ENCODE measurements around the gene PCSK5.

- PRO-cap: no peak
- RAMPAGE, long total RNA, 3 experiments: no peak in any of the 3 experiments
Measured at GRCh38 chr9:72042994-72043483, 17.4 kb downstream of the C9orf57 start.

DNA sequence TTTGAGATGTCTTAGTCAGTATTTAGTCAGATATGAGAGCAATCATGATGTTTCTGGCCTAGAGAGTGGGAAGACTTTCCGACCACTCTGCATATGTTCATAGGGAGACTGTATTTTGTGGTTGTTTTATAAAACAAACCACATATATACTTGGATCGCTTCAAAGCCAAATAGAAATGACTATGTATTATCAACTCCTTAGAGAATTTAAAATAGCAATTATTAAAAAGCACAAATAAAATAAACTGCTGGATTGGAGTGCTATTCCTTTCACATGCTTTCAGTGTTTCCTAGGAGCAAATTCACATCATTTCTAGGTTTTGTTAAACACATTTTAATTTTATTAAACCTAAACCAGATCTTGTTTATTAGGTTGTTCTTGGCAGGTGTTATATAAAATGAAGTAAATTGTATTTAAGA lies 15.6 kb downstream of the ZFAND5 start:
- PRO-cap: no peak
- RAMPAGE, long total RNA, 3 experiments: no peak in any of the 3 experiments

GRCh38 chr9:72358824-72359802 lies 5.9 kb downstream of the ZFAND5 start:
- PRO-cap: no peak
- RAMPAGE, long total RNA, 3 experiments: start-site peak on the minus strand in 1 of 3 experiments, at chr9:72359433-72359445 at its widest, 87 reads per replicate

DNA sequence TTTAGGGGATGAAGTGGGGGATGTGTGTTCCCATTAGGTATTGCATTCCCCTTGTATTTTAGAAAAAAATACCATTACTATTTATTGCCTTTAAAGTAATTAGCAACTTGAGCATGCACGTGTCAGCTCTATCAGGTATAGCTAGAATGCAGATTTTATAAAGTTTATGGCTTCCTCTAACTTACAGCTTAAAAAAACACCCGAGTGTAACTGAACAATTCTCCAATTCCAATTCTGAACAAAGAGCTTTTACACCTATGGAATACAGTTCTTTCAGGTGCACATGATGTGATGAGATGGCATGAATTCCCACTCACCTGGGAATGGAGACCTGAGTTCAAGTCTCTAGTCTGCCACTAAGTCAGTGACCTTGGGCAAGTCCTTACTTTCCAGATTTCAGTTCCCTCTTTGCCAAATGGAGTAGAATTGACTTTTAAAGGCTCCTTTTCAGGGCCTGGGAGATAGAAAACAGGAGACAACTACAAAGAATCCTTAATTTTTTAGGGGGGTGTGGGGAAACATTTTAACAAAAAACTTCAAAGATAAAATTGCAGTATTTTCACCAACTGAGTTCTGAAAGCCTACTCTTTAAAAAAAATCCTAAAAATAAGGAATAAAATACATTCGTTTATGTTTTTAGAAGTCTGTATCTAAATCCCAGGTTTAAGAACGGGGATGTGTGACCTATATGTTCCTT lies 1.7 kb downstream of the ZFAND5 start:
- PRO-cap: no peak
- RAMPAGE, long total RNA, 3 experiments: no peak in any of the 3 experiments

DNA sequence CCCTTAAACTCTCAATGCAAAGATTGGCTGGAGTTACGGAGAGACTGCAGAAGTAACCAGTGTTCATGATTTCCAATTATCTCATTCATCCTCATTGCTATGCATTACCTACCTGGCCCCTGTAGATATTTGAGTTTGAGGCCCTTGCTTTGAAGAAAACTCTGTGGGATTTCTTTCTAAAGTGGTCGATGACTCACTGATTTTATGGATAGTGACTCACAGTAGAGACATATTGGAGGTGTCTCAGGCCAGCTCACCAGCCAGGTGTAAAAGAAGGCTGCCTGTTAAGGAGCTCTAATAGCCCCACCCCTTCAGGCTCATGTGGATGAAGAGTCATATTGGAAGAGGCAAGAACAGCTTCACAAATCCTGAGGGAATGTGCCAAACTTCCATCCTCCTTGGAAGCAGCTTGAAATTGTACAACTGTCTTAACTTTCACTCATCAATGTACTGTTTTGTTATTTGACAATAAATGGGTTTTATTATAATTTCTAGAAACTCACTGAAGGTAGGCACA lies 44.4 kb upstream of the TMC1 start:
- PRO-cap: no peak
- RAMPAGE, long total RNA, 3 experiments: no peak in any of the 3 experiments

GRCh38 chr9:73149410-73149779 lies 2.3 kb upstream of the ANXA1 start:
- PRO-cap: no peak
- RAMPAGE, long total RNA, 3 experiments: no peak in any of the 3 experiments

- PRO-cap: no peak
- RAMPAGE, long total RNA, 3 experiments: no peak in any of the 3 experiments
Measured at GRCh38 chr9:73162542-73163200, 11.0 kb downstream of the ANXA1 start.

- PRO-cap: no peak
- RAMPAGE, long total RNA, 3 experiments: no peak in any of the 3 experiments
Measured at GRCh38 chr9:73215227-73215728, 63.6 kb downstream of the ANXA1 start.

DNA sequence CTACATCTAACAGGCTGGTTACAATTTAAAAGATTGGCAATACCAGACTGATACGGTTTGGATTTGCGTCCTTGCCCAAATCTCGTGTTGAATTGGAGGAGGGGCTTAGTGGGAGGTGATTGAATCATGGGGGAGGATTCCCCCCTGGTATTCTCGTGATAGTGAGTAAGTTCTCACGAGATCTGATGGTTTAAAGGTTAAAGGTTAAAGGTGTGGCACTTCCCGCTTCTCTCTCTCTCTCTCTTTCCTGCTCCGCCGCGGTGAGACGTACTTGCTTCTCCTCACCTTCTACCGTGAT lies 107.3 kb downstream of the ANXA1 start:
- PRO-cap: no peak
- RAMPAGE, long total RNA, 3 experiments: no peak in any of the 3 experiments

DNA sequence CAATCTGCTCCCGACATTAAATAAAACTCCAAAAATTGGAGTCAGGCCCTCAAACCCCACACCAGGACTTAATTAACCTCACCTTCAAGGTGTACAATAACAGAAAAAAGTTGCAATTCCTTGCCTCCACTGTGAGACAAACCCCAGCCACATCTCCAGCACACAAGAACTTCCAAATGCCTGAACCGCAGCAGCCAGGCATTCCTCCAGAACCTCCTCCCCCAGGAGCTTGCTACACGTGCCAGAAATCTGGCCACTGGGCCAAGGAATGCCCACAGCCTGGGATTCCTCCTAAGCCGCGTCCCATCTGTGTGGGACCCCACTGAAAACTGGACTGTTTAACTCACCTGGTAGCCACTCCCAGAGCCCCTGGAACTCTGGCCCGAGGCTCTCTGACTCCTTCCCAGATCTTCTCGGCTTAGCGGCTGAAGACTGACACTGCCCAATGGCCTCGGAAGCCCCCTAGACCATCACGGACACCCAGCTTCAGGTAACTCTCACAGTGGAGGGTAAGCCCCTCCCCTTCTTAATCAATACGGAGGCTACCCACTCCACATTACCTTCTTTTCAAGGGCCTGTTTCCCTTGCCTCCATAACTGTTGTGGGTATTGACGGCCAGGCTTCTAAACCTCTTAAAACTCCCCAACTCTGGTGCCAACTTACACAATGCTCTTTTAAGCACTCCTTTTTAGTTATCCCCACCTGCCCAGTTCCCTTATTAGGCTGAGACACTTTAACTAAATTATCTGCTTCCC lies 409.3 kb upstream of the RORB start:
- PRO-cap: no peak
- RAMPAGE, long total RNA, 3 experiments: no peak in any of the 3 experiments

- PRO-cap: unidirectional peak, plus-strand start at chr9:74280048
- RAMPAGE, long total RNA, 3 experiments: no peak in any of the 3 experiments
Measured at GRCh38 chr9:74279787-74280138, 217.4 kb upstream of the RORB start.

GRCh38 chr9:75429961-75430574 lies 341.8 kb downstream of the OSTF1 start:
- PRO-cap: no peak
- RAMPAGE, long total RNA, 3 experiments: no peak in any of the 3 experiments

- PRO-cap: no peak
- RAMPAGE, long total RNA, 3 experiments: no peak in any of the 3 experiments
Measured at GRCh38 chr9:75869207-75869751, 21.2 kb upstream of the PCSK5 start.

DNA sequence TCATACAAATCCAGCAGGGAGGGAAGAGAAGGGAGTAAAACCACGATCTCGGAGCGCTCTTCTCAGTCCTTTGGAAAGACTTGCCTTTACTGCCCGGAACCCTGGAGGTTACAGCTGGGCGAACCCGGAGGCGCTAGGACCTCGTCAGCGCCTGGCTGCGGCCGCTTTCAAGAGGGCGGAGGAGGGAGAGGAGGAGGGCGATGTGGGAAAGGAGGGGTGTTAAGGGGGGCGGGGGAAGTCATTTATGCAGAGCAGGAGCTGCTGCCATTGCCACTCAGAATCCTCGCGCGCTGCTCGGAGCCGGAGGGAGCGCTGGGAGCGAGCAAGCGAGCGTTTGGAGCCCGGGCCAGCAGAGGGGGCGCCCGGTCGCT lies at the start of gene PCSK5:
PCSK5 (plus strand) TSS at position 270 of the 371 bp plus-strand sequence.
- PRO-cap: bidirectional peak, plus-strand start at position 277 of the sequence, minus-strand start at position 82 of the sequence
- RAMPAGE, long total RNA, 3 experiments: no peak in any of the 3 experiments

GRCh38 chr9:75907383-75907725 lies 16.9 kb downstream of the PCSK5 start:
- PRO-cap: no peak
- RAMPAGE, long total RNA, 3 experiments: no peak in any of the 3 experiments

DNA sequence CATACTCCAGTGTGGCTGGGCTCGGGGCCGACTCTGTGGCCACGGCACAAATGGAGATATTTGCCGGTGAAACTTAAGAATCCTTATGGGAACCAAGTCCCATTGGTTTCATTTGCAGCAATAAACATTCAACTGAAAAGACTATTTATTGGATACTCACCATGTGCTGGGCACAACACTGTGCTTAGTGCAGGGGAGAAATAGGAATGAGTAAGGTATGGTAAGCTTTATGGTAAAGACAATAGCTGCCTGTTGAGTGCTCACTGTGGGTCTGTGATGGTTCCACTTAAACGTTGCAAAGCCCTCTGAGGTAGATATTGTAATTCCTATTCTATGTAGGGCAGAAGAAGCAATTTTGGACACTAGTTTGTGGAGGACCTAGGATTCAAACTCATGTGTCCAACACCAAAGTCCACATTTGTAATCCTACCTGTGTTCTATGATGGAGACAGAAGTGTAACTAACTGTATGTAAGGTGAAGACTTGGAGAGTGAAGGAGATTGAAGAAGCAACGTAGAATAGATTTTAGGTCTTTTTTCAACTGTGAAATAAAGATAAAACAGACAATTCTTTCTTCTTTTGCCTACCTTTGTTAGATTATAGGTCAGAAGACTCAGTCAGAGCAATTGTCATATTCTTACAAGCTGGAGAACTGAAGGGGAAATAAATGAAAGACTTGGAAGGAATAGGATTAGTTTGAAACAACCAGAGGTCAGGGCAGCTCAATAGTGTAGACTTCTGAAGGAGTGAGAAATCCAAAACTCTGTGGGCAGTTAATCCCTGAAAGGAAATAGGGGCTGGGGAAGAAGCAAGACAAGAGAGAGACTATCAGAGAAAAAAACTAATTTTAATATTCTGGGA lies 69.4 kb downstream of the PCSK5 start:
- PRO-cap: no peak
- RAMPAGE, long total RNA, 3 experiments: no peak in any of the 3 experiments

- PRO-cap: no peak
- RAMPAGE, long total RNA, 3 experiments: no peak in any of the 3 experiments
Measured at GRCh38 chr9:76313760-76314275, 80.4 kb downstream of the RFK start.

DNA sequence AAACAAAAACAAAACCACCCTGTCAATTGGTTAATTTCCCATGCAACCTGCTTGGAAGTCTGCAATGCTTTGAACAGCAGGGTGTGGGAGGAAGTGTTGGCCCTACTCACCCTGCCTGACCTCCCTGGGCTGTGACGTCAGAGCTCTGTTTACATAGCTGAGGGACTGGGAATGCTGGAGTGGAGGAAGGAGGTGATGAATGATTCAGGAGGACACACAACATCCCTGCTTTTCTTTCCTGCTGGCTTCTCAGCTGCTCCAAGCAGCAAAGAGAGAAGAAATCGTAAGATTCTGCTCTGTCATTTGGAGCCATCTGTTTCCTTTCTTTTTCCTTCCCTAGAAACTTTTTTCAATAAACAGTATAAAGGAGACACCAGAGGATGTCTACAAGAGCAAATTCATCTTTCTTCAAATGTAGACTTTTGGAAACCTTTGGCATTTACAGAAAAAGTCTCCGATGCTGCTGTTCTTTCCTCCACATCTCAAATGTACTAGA lies 19.0 kb downstream of the RFK start:
- PRO-cap: no peak
- RAMPAGE, long total RNA, 3 experiments: no peak in any of the 3 experiments

DNA sequence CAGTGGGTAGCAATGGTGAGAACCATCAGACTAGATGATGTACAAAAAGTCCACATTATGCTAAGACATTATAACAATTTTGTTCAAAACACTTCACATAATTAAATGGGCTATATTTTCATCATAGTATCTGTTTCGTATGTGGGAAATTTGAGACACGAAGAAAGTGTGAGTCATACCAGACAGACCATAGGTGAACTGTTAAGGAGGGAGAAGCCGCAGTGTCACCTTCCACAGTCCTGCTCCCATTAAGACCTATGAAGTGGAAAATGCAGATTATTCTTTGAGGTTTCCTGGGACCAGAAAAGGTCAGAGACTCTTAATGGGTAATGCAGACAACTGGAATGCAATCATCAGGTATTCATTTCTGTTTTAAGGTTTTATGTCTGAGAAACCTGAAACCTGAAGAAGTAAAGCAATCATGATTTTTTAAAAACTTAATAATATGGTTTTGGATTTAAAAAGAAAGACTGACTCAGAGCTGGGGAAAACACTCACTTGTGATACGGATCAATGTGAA lies 17.4 kb upstream of the GCNT1 start:
- PRO-cap: no peak
- RAMPAGE, long total RNA, 3 experiments: no peak in any of the 3 experiments

DNA sequence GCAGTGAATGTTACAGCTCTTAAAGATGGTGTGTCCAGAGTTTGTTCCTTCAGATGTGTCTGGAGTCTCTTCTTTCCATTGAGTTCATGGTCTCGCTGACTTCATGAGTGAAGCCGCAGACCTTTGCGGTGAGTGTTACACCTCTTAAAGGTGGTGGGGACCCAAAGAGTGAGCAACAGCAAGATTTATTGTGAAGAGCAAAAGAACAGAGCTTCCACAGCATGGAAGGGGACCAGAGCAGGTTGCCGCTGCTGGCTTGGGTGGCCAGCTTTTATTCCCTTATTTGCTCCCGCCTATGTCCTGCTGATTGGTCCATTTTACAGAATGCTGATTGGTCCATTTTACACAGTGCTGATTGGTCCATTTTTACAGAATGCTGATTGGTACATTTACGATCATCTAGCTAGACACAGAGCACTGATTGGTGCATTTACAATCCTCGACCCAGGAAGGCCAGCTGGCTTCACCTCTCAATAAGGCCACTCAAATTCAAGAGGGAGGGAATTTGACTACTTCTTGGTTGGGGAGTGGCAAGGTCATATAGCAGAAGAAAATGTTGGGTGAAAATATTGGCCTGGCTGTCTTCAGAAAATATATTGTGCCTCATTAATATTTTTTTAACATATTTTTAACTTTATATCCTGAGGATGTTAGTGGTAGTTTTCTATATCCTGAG lies 36.4 kb downstream of the GCNT1 start:
- PRO-cap: no peak
- RAMPAGE, long total RNA, 3 experiments: no peak in any of the 3 experiments

Measured in gastrocnemius medialis (tissue), 3 donors.